Jejunum (tissue), 1 donor: ENCODE measurements around the genes DNER and FBXO36.

DNA sequence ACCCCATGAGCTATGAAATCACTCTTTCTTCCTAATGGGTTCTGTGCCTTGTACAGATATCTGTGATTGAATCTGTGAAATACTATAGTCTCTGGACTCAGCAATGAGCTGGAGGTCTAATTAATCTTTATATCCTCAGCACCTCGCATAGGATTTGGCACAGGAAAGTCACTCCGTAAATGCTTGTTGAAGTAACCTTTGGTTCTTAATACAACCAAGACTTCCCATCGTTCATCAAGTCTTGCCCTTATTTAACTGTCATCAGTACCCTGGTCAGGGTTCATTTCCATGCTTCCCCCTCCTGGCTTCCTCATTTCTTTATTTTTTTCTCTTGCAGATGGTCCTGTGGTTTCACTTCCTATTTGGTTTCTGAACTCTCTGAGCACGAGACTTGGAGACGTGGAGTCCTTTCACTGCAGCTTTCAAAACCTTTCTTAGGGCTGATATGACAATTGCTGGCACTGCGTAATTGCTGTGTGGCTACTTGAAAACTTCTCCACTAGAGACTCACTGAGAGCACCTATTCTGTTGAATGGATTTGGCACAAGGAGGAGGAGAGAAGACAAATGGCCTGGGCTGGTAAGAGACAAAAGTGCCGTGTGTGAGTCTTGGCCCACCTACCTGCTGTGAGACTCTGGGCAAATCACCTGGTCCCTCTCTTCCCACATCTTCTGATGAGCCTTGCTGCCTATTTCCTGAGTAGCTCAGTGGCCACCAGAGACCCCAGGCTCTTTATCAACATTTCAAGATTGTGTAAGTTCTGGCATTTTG is 59.9 kb upstream of the PID1 start:
- PRO-cap: no peak

DNA sequence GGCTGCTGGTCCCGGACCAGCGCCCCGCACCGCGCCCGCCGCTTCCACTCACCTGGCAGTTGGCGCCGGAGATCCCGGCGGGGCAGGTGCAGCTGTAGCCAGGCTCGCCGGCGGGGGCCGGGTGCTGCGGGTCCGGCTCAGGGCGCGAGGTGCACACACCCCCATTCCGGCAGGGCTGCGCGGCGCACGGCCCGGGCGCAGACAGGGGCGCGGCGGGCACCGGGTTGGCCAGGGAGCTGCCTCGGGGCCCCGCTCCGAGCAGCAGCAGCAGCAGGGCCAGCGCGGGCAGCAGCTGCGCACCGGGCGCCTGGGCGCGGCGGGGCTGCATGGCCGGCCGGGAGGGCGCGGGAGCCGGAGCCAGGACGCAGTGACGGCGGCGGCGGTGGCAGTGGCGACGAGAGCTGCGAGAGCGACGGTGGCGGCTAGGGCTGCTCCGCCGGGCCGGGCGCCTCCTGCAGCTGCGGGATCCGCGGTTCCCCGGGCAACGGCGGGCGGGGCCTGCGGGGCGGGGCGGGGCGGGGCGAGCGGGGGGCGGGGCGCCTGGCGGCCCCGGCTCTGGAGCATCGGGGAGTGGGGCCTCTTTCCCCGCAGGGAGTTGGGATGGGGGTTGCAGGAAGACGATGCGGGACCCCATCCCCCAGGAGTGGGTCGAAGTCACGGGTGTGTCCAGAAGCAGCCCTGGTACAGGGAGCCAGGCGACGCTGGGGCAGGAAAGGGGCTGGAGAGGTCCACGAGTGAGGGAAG is at the start of gene DNER:
DNER (minus strand) TSS at position 460 of the 744 bp plus-strand sequence.
- PRO-cap: no peak

DNA sequence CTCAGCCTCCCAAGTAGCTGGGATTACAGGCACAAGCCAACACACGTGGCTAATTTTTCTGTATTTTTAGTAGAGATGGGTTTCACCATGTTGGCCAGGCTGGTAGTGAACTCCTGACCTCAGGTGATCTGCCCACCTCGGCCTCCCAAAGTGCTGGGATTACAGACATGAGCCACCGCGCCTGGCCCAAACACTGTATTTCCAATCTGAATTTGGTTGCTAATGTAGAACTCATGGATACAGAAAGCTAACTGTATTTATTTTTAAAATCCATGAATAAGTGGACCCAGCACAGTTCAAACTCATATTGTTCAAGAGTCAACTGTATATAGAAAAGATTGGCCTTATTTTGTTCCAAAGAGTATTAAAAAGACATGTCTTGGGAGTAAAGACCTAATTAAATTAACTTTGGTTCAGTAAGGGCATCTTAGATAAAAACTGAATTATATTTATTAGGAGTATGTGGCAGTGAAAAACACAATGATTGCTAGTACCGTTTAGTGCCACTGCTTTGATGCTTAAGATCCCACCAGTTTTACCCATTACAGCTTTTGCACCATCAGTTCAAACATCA is 101.0 kb downstream of the TRIP12 start:
- PRO-cap: no peak

GRCh38 chr2:229849117-229849899 is 72.5 kb downstream of the TRIP12 start:
- PRO-cap: no peak

GRCh38 chr2:229922347-229922672 is at the start of gene FBXO36:
FBXO36 (plus strand) TSS chr2:229922503.
- PRO-cap: bidirectional peak, plus-strand start at chr2:229922722, minus-strand start at chr2:229922407

DNA sequence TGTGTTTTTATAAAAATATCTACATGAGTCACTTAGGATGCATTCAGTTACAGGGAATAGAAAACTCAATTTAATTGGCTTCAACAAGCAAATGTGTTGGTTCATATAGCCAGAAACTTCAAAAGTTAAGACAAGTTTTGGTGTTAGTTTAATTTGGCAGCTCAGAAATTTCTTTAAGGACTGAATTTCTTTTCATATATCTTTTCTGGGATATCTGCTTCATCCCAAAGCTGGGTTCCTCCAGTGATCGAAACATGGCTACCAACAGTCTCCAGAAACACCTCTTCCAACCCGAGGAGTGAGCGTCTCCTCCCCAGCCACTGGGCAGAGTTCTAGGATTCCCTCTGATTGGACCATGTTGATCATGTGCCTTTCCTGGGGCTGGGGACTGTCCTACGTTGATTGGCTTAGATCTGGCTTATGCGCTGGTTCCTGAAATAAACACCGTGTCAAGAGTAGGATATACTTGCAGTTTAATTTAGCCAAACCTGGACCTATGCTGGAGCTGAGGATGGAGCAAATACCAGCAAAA is 55.4 kb upstream of the SLC16A14 start:
- PRO-cap: no peak

GRCh38 chr2:230142826-230143054 is 74.0 kb upstream of the SLC16A14 start:
- PRO-cap: no peak

GRCh38 chr2:230342249-230342802 is 15.3 kb downstream of the SP140L start:
- PRO-cap: no peak

DNA sequence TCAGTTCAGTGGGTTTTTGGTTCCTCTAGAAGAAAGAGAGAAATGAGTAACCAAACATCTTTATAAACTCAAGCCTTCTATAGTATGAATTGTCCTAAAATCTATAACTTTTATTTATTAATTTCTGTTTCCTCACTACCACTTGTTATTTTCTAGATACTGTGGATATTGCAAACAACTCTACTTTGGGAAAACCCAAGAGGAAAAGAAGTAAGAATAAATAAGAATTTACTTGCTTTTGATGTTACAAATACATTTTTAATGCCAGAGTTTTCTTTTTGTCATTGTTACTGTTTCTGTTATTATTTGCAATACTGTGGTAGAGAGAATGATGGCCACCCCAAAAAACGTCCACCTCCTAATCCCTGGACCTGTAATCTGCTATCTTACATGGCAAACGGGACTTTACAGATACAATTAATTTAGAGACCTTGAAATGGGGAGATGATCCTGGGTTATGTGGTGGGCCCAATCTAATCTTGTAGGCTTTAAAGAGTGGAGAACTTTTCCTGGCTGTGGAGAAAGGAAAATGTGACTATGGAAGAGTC is 44.5 kb upstream of the SP100 start:
- PRO-cap: no peak

- PRO-cap: no peak
Measured at GRCh38 chr2:230409339-230409548, 6.8 kb upstream of the SP100 start.

DNA sequence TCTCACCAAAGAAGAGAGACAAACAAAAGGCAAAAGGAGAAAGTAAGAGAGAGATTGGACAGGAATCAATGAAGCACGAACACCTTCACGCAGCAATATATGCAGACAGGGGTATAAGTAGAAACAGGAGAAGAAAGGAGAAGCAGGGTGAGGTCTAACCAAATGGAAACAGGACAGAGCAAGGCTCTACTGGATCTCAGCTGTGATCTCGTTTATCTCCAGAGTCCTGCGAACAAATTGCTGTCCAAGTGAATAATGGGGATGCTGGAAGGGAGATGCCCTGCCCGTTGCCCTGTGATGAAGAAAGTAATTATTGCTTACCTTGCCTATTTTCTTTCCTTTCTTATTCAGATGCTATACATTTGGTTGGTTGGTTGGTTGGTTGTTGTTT is 33.9 kb downstream of the SP100 start:
- PRO-cap: no peak

DNA sequence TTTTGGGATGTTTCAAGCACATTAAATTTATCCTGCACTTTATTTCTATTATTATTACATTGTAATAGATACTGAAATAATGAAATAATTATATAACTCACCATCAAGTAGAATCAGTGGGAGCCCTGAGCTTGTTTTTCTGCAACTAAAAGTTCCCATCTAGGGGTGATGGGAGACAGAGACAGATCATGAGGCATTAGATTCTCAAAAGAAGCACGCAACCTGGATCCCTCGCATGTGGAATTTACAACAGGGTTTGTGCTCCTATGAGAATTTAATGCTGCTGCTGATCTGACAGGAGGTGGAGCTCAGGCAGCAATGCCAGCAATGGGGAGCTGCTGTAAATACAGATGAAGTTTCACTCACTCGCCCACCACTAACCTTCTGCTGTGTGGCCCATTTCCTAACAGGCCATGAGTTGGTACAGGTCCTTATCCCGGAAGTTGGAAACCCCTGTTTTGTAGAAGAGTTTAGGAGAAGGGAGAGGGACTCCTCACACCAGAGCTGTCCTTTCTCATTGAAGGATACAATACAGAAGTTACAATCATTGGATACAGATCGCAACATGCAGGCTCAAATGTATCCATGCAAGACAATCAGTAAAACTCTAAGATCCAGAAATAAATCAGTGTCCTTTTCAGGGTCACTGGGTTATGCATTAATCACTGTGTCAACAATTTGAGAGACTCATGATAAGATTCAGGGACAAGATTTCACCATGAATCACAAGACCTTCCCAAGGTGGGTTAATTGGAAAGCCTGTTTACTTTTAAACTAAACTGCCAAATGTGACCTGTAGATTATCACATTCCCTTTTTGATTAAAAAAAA is 96.9 kb downstream of the SP100 start:
- PRO-cap: no peak

DNA sequence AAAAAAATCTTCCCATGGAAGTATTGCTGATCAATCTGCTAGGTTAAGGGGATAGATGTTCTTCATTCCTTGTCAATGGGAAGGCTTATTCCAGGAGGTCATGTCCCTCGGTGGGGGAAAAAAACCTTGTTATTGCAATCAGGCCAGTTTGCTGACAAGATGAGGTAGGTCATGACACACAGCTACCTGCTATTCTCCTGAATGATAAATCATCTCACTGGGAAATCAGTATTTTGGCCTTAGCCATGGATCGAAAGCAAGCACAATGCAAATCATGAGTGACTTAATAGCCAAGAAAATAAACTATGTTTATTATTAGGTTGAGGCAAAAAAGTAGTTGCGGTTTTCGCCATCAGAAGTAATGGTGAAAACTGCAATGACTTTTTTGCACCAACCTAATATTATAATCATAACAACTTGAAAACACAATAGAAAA is 97.5 kb downstream of the SP100 start:
- PRO-cap: no peak

GRCh38 chr2:230658674-230659789 is 53.6 kb upstream of the CAB39 start:
- PRO-cap: no peak

DNA sequence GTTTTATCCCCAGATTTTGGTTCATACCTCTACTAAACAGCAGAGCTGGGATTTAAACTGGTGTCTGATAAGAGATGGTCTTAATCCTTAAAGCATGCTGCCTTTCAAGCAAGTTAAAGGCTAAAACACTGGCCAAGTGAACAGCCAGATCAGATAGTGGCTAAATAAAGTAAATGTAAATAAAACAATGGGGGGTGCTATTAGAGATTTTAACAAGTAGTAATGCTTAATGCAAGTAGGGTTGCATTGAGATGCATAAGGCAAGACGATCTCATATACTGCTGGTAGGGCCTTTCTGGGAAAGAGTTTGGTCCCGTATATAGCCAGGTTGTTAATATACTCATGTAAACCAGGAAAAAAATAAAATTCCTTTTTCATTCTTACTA is 18.4 kb downstream of the CAB39 start:
- PRO-cap: no peak

DNA sequence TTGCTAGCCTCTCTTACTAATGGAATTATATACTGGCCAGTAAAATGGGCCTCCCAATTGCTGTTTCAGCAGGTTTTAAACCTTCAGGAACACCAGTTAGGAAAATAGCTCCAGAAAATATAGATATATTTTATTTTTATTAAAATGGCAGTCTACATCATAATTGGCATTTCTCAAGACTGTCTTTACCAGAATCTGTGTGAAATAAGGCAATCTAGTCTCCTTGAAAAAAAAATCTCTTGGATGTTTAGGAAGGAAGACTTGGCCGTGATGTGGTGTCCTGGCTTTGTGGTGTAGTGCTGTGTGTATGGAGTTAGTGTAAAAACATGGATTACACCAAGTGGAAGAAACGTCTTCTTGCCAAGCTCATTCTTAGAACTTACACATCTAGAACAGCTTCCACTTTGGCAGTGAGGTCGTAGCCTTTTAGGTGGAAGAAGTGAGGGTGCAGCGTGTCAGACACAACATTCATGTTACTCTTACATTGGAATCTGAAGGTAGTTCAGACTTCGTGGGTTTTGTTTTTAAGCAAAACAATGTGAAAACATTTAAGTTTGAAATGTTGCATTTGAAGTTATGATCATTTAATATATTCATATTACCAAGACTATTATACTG is 44.4 kb upstream of the ITM2C start:
- PRO-cap: no peak

GRCh38 chr2:230865815-230866720 is 1.3 kb downstream of the ITM2C start:
- PRO-cap: no peak

GRCh38 chr2:230894183-230894869 is 29.6 kb downstream of the ITM2C start:
- PRO-cap: no peak

GRCh38 chr2:230895610-230896396 is 29.2 kb downstream of the GPR55 start:
- PRO-cap: unidirectional peak, minus-strand start at chr2:230895746; unidirectional peak, minus-strand start at chr2:230896046

DNA sequence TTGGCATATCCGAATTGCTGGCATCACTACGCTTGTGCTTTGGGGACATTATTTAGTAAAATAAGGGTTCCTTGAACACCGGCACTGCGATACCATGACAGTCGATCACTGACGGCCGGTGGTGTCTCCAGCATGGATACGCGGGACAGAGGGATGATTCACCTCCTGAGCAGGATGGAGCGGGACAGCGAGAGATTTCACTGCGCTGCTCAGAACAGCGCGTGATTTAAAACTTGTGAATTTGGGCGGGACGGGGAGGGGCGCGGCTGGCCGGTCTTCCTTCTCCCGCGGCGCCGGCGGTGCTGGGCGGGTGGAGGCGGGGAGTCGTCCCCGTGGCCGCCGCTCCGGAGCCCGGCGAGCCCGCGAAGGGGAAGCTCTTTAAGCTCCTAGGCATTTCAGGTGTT is 32.2 kb upstream of the GPR55 start:
- PRO-cap: no peak